ENCODE data around the genes PRRT1, HLA-DOB and TAP1.

DNA sequence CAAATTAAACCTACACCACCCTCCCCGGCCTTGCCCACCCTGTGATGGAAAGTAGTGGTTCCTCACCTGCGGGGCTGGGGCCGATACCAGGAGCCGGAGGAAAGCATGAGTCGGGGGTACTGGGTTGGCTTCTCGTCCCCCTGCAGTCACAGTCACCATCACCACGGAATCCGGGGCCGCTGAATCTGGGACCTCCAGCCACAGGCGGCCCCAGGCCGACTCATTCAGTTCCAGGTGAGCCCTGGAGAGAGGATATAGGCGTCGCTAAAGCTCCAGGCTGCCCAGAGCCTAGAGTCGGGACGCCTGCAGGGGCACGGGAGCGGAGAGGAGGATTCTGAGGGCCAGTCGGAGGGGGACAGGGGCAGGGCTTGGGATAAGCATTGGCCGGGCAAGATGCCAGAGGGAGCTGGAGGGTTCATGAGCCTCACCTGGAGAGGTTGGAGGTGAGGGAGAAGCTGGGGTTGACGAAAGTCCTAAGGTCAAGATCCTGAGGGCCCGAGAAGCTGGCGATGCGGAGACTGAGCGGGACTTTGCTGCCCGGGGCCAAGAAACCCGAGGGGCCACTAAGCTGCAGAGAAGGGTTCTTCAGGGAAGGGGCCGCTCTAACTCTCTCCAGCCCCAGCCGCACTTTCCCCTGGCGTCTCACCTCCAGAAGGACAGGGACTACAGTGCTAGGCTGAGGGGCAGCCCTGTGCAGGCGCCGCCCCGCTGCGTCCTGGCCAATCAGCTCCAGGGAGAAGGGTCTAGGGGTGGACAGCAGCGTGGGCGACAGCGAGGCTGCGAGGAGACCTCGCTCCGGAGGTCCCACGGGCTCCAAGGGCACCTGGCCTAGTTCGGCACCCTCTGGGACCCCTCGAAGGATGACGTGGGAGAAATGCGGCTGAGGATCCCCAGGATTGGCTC lies 3.6 kb downstream of the SAPCD1 start:
- PRO-cap, 5 experiments = no peak in any of the 5 experiments
- RAMPAGE, long total RNA, 2 experiments = no peak in any of the 2 experiments
- RRBS = 91% methylated on average over 7 of the region's 44 CpGs

- PRO-cap, 5 experiments = no peak in any of the 5 experiments
- RAMPAGE, long total RNA, 2 experiments = no peak in any of the 2 experiments
- RRBS = no CpG with 5 or more reads among the region's 13 CpGs
Measured at GRCh38 chr6:31879790-31880342, 1.1 kb upstream of the SLC44A4 start.

DNA sequence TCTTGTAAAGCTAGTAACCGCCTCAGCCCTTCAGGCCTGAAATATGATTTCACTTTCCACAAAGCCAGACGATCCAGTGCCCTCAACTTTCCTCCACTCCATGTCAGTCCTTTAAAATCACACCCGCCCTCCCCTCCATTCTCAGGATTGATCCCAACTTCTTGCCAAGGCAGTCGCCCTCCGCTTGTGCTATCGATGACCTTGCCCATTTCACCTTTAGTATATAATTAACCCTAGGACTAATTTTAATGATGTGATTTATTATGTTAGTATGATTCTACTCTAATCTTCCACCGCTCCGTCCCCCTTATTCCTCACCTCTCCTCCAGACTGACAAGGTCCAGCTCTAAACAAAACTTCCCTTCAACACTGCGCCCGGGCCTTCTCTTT lies 739 bp upstream of the ZBTB12 start:
- PRO-cap, 5 experiments = no peak in any of the 5 experiments
- RAMPAGE, long total RNA, 2 experiments = no peak in any of the 2 experiments
- RRBS = no CpG with 5 or more reads among the region's 10 CpGs

- PRO-cap, 5 experiments = peak in 1 of 5 experiments; most common plus-strand start chr6:32005681 (in 1)
- RAMPAGE, long total RNA, 2 experiments = no peak in any of the 2 experiments
- RRBS = no CpG with 5 or more reads among the region's 22 CpGs
Measured at GRCh38 chr6:32005169-32006008, 9.2 kb upstream of the C4B start.

GRCh38 chr6:32028591-32029537 lies 9.4 kb upstream of the CYP21A2 start:
- PRO-cap, 5 experiments = no peak in any of the 5 experiments
- RAMPAGE, long total RNA, 2 experiments = no peak in any of the 2 experiments
- RRBS = no CpG with 5 or more reads among the region's 16 CpGs

- PRO-cap, 5 experiments = peak in 1 of 5 experiments; most common plus-strand start chr6:32048430 (in 1)
- RAMPAGE, long total RNA, 2 experiments = no peak in any of the 2 experiments
- RRBS = 5% methylated on average over 5 of the region's 34 CpGs
Measured at GRCh38 chr6:32047950-32048814, 10.0 kb downstream of the CYP21A2 start.

DNA sequence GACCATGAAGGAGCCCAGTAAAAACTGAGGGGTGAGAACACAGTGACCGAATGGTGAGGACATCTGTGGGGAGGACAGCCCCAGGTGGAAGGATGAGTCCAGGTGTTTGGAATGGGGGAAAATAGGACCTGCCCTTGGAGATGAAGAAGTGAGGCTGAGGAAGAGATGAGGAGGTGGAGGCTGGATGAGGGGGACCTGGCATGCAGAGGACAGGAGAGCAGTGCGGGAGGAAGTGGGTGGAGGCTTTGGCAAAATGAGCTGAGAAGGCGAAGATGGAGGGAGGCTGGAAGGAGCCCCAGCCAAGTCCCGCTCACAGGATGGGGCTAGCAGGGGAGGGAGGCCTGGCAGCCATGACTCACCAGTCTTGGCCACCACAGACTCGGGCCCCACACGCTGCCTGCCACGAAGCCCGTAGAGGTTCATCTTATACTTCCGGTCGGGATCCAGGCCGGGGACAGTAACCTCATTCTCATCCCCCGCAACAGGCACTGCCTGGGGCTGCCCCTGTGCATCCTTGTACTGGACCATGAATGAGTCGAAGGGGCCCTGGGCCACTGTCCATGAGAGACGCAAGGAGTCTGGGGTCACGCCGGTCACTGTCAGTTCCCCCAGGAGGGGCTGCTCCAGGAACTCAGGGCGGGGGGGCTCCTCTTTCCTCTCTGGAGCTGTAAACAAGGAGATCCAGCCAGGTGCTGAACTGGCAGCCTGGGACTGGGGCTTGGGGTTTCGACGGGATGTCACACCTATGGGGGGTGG lies 28.0 kb downstream of the TNXB start:
- PRO-cap, 5 experiments = no peak in any of the 5 experiments
- RAMPAGE, long total RNA, 2 experiments = no peak in any of the 2 experiments
- RRBS = no CpG with 5 or more reads among the region's 19 CpGs

- PRO-cap, 5 experiments = no peak in any of the 5 experiments
- RAMPAGE, long total RNA, 2 experiments = no peak in any of the 2 experiments
- RRBS = no CpG with 5 or more reads among the region's 11 CpGs
Measured at GRCh38 chr6:32081780-32082413, 27.2 kb downstream of the TNXB start.

DNA sequence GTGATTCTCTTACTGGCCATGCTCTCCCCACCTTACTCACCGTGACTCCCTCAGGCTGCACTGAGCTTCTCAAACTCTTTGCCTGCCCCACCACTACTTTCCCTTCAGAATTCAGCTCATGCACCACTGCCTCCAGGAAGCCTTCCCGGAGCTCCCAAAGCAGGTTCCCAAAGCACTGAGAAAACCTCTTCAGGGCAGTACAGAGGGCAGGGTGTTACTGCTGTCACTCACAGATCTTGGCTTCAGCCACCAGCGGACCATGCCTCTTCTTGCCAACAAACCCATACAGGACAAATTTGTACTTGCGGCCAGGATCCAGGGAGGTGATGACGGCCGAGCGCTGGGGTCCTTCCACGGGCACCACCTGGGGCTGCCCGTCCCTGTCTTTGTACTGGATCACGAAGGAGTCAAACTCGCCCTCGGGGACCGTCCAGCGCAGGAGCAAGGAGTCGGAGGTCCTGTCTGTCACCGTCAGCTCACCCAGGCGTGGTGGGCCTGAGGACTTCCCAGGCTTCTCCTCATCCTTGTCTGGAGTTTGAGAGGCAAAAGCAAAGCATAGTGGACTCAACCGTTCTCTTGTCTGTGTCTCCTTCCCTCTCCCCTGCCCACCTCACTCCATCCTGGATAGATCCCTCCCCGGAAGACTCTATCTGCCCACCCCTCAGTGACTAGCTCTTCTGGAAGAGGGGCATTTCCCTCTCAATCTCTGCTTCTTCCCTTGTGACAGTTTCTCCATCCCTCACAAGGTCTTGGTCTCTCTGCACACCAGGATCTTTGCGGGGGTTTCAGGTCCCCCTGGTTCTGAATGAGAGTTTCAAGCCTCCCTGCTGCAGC lies 24.7 kb downstream of the TNXB start:
- PRO-cap, 5 experiments = no peak in any of the 5 experiments
- RAMPAGE, long total RNA, 2 experiments = no peak in any of the 2 experiments
- RRBS = no CpG with 5 or more reads among the region's 20 CpGs

GRCh38 chr6:32148465-32149007 lies 3.2 kb downstream of the PRRT1 start:
- PRO-cap, 5 experiments = peak in 4 of 5 experiments; most common plus-strand start chr6:32148938 (in 4); most common minus-strand start chr6:32148735 (in 1)
- RAMPAGE, long total RNA, 2 experiments = no peak in any of the 2 experiments
- RRBS = no CpG with 5 or more reads among the region's 23 CpGs

DNA sequence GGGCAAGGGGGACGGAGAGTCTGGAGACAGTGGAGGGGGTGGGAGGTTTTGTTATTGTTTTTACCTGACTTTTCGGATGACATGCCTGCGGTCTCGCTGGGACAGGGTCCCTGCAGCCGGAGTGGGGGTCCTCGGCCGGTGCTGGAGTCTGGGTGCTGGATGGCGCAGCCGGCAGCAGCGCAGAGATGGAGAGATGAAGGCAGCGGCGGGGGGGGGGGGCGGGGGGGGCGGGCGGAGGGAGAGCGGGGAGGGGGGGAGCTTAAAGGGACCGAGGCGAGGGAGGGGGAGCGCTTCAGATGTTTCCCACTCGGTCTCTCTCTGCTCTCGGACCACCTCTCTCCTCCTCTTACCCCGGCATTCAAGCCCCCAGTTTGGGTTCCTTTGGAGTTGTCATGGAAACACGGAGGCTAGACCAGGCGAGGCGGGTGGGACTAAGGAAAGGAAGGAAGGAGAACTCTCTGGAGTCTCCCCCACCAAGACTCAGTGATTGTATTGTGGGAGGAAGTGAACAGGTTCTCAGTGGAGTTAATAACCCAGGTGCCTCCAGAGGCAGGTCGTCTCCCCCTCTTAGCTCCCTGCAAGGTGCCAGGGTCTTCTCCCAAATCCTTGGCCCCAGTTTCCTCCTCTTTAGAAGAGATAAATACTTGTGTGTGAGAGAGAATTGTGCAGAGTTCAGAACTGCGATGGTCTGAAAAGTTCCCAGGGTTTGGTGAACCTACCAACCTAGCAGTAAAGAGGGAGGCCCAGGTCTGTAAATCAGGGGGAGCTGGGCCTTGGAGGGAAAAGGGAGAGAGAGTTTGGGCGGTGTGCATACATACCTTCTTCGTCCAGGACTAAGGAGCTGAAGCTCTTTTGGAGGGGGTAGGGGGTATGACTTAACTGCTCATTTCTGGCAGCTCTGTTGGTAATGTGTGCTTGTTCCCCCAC lies at the start of gene PRRT1:
Gene PRRT1 (minus strand): TSS at position 195 of the 927 bp plus-strand sequence.
- PRO-cap, 5 experiments = peak in 1 of 5 experiments; most common plus-strand start position 262 of the sequence (in 1); most common minus-strand start position 187 of the sequence (in 1)
- RAMPAGE, long total RNA, 2 experiments = no peak in any of the 2 experiments
- RRBS = no CpG with 5 or more reads among the region's 29 CpGs

GRCh38 chr6:32180873-32181754 lies 2.9 kb downstream of the RNF5 start:
- PRO-cap, 5 experiments = no peak in any of the 5 experiments
- RAMPAGE, long total RNA, 2 experiments = no peak in any of the 2 experiments
- RRBS = no CpG with 5 or more reads among the region's 15 CpGs

DNA sequence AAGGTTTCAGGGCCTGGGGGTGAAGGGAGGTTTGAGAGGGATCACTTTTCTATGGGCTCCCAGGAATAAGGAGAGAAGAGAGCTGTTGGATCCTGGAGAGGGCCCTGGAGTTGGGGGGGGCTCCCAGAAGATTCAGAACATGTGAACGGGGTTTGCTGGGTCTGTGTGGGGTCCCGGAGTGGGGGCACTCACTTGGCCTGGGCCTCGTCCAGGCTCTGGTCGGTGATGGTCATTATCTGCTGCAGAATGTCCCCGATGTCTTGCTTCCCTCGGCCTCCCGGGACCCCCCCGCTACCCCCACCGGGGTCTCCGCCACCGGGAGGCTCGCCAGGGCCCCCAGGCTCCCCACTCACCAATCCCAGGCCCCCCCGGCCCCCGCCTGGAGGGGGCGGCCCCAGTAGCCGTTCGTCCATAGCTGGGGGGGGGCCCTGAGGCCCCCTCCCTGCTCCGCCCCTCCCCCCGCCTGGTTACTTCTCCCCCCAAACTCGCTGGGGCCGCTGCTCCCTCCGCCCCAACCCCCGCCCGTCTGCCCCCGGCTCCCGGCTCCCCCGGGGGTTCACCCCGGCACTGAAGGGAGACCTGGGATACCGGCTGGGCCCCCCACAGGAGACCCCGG lies 391 bp downstream of the PBX2 start:
- PRO-cap, 5 experiments = no peak in any of the 5 experiments
- RAMPAGE, long total RNA, 2 experiments = no peak in any of the 2 experiments
- RRBS = 4% methylated on average over 5 of the region's 30 CpGs

DNA sequence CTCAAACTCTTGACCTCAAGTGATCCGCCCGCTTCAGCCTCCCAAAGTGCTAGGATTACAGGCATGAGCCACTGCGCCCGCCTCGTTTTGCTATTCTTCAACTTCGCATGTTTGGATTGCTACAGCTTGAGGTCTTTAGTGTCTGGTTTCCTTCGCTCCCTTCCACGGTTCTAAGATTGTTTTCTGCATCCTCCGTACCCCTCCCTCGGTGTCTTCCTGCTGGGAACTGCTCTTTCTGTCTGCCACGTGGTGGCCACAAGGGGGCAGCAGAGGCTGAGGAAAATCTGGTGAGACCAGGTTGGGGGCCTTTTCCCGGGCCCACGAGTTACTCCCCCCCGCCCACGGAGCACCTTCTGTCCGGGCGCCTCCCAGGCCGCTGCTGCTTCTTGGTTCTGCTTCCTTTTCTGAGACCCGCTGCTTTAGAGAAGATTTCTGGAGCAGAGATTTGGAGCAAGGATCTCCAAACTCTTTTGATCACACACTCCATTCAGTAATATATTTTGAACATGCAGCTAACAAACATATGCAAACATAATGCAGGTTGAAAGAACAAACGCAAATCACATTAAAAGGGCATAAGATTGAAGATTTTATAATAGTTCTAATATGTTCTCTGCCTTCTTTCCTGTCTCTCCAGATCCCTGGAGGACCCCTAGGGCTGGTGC lies 21.1 kb upstream of the NOTCH4 start:
- PRO-cap, 5 experiments = no peak in any of the 5 experiments
- RAMPAGE, long total RNA, 2 experiments = no peak in any of the 2 experiments
- RRBS = 5% methylated on average over 5 of the region's 20 CpGs

DNA sequence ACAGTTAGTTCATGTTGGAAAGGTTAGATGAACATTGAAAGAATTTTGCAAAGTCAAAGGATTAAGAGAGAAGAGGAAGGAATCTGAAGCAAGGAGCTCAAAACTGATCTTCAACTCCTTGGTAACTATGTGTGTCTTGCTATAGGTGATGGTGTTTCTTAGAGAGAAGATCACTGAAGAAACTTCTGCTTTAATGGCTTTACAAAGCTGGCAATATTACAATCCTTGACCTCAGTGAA lies 4.7 kb downstream of the HLA-DRA start:
- PRO-cap, 5 experiments = no peak in any of the 5 experiments
- RAMPAGE, long total RNA, 2 experiments = no peak in any of the 2 experiments

DNA sequence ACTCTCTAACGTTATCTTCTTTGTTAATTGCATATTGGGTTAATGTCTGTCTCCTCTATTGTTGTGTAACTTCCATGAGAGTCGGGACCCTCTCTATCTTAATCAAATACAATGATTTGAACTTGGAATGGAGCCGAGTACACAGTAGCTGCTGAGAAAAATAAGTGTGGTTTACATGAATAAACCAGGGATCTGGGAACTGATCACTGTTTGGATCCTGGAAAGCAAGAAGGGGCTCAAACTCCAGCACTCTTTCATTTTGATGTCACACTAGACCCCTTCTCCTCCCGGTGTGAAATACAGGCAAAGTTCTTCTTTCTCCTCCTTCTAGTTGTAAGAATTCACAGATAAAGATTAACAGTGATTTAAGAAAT lies 31.8 kb downstream of the HLA-DRA start:
- PRO-cap, 5 experiments = no peak in any of the 5 experiments
- RAMPAGE, long total RNA, 2 experiments = no peak in any of the 2 experiments
- RRBS = no CpG with 5 or more reads among the region's 4 CpGs

- PRO-cap, 5 experiments = no peak in any of the 5 experiments
- RAMPAGE, long total RNA, 2 experiments = no peak in any of the 2 experiments
- RRBS = no CpG with 5 or more reads among the region's 3 CpGs
Measured at GRCh38 chr6:32685407-32686299, 19.2 kb upstream of the HLA-DQB1 start.

DNA sequence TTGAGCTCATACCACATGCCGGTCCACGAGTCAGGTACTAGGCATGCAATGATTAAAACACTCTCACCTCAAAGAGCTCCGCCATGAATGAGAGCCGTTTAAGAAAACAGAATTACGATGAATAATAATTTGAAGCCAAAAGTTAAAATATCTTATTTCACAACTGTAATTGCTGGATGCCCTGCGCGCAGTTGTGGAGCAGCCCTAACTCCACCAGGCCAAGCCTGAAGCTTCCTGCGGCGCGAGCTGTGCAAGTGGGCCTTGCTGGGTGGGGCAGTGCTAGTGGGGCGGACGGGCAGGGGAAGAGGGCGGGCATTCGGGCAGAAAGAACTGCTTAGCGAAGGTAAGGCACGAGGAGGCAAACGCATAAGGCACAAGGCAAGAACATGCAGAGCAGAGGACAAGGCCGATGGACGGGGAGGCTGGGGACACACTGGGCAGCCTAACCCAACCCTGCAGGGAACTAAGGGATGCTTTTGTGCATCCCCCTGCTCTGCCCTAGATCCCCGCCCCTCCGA lies 2.3 kb downstream of the HLA-DQB2 start:
- PRO-cap, 5 experiments = peak in 1 of 5 experiments; most common plus-strand start position 276 of the sequence (in 1)
- RAMPAGE, long total RNA, 2 experiments = no peak in any of the 2 experiments
- RRBS = no CpG with 5 or more reads among the region's 21 CpGs

DNA sequence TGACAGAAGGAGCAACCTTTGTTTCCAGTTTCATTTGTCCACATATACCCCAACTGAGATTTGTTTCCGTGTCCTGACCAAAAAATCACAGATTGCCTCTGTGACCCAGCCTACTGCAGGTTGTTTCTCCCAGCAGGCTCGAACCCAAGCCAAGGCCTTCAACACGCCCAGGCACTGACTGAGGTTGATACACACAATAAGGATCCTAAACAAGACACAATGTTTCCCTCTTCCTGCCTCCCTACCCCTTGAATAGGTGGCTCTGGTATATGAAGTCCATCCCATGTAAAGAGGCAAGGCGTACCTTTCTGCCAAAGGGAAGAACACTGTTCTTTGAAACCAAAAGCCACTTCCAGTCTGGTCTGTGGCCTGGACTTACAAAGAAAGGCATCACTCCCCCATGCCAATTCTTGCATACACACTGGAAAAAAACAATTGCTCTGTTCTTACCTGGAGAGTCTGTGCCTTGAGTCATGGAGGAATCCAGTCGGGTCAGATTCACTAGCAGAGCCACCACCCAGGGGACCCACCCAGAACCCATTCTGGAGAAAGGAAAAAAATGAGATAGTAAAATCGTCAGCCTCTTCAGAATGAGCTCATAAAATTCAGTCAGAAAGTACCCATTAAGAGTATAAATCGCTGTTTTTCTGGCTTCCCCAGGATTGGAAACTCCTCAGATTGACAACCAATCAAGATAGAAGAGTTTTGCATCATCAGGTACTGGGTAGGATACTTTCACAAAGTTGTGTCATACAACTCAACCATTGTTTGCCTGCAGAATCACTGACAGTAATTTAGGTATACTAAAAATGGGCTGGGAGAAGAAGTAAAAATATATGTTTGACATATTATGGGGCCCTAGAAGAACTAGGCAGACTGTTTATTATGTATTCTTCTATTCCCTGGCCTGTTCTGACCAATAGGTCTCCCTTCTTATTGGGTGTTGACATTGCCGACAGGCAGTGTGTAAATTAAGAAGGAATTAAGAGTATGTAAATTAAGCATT lies at the start of gene HLA-DOB:
Gene HLA-DOB (minus strand): TSS at position 592 of the 1,006 bp plus-strand sequence.
- PRO-cap, 5 experiments = no peak in any of the 5 experiments
- RAMPAGE, long total RNA, 2 experiments = no peak in any of the 2 experiments
- RRBS = no CpG with 5 or more reads among the region's 8 CpGs

DNA sequence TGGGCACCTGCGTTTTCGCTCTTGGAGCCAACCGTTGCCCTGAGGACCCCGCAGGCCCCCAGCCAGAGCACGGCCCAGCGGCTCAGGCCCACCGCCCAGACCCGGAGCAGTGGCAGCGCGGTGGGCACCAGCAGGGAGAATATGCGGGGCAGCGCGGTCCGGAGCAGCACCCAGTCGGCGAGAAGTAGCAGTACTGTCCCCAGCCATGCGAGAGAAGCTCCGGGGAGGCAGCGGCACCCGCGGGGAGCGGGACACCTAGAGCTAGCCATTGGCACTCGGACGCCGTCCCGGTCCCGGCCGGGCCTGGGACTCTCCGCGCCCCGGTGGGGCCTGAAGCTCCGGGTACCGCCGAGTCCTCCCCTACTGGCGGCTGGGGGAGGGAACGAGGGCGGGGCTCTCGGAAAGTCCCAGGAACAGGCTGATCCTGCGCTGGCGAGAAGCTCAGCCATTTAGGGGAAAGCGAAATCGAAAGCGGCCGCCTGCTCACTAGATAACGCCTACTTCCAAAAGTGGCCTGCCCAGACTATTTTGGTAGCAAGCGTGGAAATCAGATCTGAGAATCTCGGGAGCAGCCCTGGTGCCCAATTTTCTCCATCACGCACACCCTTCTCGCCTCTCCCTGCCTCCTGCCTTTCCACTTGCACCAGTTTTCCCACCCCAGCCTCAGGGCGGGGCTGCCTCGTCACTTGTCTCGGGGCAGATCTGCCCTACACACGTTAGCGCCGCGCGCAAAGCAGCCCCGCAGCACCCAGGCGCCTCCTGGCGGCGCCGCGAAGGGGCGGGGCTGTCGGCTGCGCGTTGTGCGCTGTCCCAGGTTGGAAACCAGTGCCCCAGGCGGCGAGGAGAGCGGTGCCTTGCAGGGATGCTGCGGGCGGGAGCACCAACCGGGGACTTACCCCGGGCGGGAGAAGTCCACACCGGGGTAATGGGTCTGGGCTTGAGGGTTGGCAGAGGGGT lies at the start of gene TAP1:
Gene TAP1 (minus strand): TSS at position 337 of the 957 bp plus-strand sequence.
- PRO-cap, 5 experiments = peak in 5 of 5 experiments; most common plus-strand start position 825 of the sequence (in 5); most common minus-strand start position 704 of the sequence (in 5)
- RAMPAGE, long total RNA, 2 experiments = start-site peak on the plus strand in 1 of 2 experiments, centred at position 801 of the sequence, 26 to 221 reads per replicate
- RRBS = 1% methylated on average over 19 of the region's 77 CpGs

All from liver (tissue), 9 donors.